Esophagus squamous epithelium (tissue), 4 donors: ENCODE measurements around a stretch of chr9.

GRCh38 chr9:129763150-129763558, 10.3 kb upstream of the PTGES start:
- PRO-cap = unidirectional peak, plus-strand start at chr9:129763491
- RAMPAGE, long total RNA, 4 experiments = no peak in any of the 4 experiments

DNA sequence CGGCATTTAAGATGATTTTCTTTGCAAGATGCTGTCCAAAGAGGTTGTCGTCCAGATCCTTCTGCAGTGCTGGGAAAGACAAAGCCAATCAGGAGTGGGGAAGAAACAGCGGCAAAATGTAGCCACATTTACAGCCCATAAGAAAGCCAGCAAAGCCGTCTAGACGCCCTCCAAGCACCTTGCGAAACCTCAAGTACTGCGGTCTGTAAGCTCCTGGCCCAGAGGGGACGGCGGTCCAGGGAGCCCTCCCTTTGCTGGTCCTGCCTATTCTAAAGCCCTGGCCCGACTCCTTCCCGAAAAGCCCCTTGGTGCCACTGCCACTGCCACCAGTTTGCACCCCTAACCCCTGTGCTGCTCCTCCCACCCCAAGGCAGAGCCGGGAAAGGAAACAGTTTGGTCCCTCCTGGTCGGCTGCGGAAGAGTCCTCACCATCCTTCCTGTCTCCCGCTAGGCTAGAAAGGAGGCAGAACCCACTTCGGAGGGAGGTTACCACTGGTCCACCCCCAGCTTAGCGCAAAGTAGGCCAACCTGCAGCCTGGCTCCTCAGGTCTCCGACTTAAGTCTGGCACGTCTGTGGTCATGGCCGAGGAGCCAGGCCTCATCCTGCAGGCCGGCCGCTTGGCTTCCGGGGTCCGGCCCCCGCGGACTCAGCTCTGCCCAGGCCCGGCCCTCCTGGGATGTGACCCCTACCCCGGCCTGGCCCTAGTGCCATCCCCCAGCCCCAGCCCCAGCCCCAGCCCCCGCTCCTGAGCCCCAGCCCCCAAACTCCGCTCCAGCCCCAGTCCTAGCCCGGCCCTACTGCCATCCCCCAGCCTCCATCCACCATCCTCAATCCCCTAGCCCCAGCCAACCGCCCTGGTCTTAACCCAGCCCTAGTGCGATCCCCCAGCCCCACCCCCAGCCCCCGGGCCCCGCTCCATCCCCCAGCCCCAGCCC, 890 bp downstream of the TOR1A start:
- PRO-cap = no peak
- RAMPAGE, long total RNA, 4 experiments = no peak in any of the 4 experiments

DNA sequence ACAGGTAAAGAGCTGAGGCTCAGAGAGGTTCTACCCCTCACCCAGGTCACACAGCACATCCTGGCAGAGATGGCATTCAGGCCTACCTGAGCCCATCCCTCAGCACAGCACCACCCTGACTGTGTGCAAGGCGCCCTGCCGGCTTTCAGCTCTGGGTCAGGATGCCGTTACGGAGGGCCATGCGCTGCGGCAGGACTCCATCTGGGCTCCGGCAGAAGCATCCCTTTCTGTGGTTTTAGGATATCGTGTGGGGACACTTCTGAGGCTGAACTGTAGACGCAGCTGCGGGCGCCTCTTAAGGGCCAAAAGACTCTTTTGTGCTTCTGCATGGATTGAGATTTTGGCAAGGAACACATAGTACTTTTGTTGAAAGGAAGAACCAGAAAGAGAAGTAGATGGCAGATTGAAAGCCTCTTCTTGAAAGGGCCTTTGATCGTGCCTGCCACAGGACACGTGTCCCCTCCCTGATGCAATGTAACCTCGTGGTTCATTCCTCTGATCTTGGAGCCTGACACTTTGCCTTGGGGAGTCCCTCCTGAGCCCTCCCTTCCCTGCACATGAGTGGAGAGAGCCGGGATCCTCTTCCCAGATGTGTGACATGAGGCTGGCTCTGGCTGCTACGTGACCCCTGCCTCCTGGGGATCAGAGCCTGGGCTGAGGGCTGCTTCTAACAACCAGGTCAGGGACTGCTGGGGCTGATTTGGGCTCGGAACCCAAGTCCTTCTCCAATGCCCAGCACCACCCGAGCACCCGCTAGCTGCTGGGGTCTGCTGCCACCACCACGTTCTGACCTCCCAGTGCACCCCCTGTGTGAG, 31.4 kb downstream of the USP20 start:
- PRO-cap = no peak
- RAMPAGE, long total RNA, 4 experiments = no peak in any of the 4 experiments

DNA sequence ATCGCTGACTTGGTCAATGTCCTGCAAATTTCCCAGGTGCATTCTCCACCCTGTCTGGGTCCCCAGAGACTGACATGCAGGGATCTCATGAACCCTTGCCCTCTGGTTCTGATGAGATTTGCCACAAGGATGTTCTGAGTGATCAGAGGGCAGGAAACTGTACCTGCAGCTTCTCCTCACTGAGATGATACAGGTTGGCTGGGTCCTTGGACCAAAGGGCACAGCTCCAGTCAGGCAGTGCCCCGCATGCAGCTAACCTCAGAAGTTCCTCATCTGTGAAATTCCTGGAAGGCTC, 81.1 kb downstream of the FNBP1 start:
- PRO-cap = unidirectional peak, plus-strand start at position 221 of the sequence
- RAMPAGE, long total RNA, 4 experiments = no peak in any of the 4 experiments

GRCh38 chr9:129962686-129963720, 80.0 kb downstream of the FNBP1 start:
- PRO-cap = unidirectional peak, minus-strand start at chr9:129963178
- RAMPAGE, long total RNA, 4 experiments = no peak in any of the 4 experiments

- PRO-cap = no peak
- RAMPAGE, long total RNA, 4 experiments = no peak in any of the 4 experiments
Observed at GRCh38 chr9:130030742-130031122, 12.3 kb downstream of the FNBP1 start.

GRCh38 chr9:130045387-130045843, 2.4 kb upstream of the FNBP1 start:
- PRO-cap = unidirectional peak, minus-strand start at chr9:130045471
- RAMPAGE, long total RNA, 4 experiments = no peak in any of the 4 experiments

DNA sequence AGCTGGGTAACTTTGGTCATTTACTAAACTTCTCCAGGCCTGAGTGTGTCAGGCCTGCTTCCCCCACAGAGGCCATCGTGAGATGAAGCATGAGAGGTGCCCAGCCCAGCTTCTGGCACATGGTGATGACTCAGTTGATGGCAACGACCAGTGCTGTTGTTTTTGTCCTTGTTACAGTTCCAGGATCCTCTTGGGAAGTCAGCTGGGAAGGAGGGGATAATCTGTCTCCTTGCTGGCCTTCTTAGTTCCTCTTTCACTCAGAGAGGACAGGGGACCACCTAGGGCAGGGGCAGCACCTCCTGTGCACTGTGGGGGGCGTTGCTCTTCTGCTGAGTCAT, 54.1 kb upstream of the NCS1 start:
- PRO-cap = no peak
- RAMPAGE, long total RNA, 4 experiments = no peak in any of the 4 experiments

DNA sequence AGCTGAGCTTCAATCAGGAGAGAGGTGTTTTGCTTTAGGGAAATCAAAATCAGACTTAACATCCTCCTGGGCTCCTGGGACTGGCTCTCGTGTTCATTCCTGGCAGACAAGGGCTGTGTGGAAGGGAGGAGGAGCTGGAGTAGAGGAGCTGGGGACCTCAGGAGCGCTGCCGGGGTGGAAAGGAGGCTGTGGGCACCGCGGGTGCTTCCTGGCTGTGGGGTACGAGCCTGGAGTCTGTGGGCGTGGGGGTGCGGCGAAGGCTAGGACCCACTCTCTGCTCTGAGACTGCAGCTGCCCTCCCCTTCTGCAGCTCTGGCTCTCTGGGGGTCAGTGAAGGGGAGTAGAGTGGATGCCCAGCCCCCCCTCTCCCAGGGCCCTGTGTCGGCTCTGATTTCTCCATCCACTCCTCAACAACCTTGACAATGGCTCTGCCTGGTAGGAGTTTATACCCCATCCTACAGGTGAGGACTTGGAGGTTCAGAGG, 22.0 kb downstream of the NCS1 start:
- PRO-cap = no peak
- RAMPAGE, long total RNA, 4 experiments = no peak in any of the 4 experiments

DNA sequence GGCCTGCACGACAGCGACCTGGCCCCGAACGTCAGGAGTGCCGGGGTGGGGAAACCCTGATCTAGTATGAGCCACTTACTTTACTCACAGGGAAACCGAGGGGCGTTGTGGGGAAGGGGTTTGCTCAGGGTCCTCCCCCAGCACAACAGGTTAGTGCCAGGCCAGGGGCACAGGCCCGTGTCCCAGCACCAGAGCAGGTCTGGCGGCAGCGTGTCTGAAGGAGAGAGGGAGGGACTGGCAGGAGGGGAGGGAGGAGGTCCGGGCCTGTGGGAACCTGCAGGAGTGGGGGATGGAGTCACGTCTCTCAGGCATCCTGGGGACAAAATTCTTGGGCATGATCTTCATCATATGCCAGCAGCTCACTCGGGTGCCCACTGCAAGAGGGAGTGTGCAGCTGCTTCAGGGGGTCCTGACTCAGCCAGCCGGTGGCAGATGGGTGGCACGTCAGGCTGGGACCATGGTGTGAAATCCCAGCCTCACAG, 40.3 kb downstream of the NCS1 start:
- PRO-cap = unidirectional peak, minus-strand start at position 201 of the sequence
- RAMPAGE, long total RNA, 4 experiments = no peak in any of the 4 experiments

GRCh38 chr9:130220431-130220920, 45.1 kb upstream of the HMCN2 start:
- PRO-cap = no peak
- RAMPAGE, long total RNA, 4 experiments = no peak in any of the 4 experiments

- PRO-cap = unidirectional peak, plus-strand start at chr9:130261563
- RAMPAGE, long total RNA, 4 experiments = no peak in any of the 4 experiments
Observed at GRCh38 chr9:130261279-130261843, 4.2 kb upstream of the HMCN2 start.

- PRO-cap = bidirectional peak, plus-strand start at chr9:130266572, minus-strand start at chr9:130266390; unidirectional peak, minus-strand start at chr9:130266693; unidirectional peak, minus-strand start at chr9:130266938
- RAMPAGE, long total RNA, 4 experiments = no peak in any of the 4 experiments
Observed at GRCh38 chr9:130266179-130267025, 842 bp downstream of the HMCN2 start.

GRCh38 chr9:130330570-130330919, 65.0 kb downstream of the HMCN2 start:
- PRO-cap = bidirectional peak, plus-strand start at chr9:130330791, minus-strand start at chr9:130330708
- RAMPAGE, long total RNA, 4 experiments = no peak in any of the 4 experiments

- PRO-cap = no peak
- RAMPAGE, long total RNA, 4 experiments = no peak in any of the 4 experiments
Observed at GRCh38 chr9:130466780-130467163, 22.0 kb downstream of the ASS1 start.

DNA sequence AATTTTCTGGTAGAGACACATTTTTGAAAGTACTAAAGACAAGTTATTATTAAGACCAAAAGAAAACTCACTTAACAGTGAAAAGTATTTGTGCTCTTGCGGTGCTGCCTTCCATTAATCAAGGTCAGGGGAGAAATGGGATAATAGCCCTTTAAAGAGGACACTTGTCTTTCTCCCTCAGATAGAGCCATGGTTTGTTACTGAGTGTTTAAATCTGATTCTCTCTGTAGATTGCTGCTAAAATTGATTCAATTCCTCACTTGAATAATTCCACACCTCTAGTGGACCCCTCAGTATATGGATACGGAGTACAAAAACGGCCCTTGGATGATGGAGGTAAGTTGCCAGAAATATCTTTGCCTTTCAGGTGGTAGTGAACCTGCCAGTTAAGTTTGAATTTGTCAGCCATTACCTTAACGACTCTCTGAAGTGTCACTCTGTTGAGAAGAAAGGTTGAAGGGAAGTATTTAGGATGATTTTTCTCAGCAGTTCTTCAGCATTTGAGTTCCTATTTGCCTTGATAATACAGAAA, 15.9 kb downstream of the FUBP3 start:
- PRO-cap = no peak
- RAMPAGE, long total RNA, 4 experiments = no peak in any of the 4 experiments

GRCh38 chr9:130620157-130620601, 40.8 kb downstream of the FUBP3 start:
- PRO-cap = no peak
- RAMPAGE, long total RNA, 4 experiments = no peak in any of the 4 experiments

GRCh38 chr9:130626243-130626775, 38.1 kb upstream of the PRDM12 start:
- PRO-cap = no peak
- RAMPAGE, long total RNA, 4 experiments = no peak in any of the 4 experiments

DNA sequence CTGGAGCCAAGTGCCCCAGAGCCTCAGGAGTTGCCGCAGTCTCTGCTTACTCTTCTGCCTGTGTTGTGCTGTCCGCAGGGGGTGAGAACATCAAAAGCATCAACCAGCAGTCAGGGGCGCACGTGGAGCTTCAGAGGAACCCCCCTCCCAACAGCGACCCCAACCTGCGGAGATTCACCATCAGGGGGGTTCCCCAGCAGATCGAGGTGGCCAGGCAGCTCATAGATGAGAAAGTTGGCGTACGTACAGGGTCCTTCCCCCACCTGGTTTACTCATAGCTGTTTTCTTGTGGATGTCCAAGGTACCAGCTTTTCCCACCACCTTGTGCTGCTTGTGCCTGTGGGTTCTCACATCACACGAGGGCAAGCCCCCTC, 33.9 kb upstream of the PRDM12 start:
- PRO-cap = no peak
- RAMPAGE, long total RNA, 4 experiments = no peak in any of the 4 experiments

- PRO-cap = no peak
- RAMPAGE, long total RNA, 4 experiments = no peak in any of the 4 experiments
Observed at GRCh38 chr9:130768096-130768945, 66.7 kb upstream of the ABL1 start.